SEM (cell line): ENCODE measurements around a stretch of chr1.

GRCh38 chr1:15849027-15849219, 1.4 kb downstream of the SPEN start:
- PRO-cap, result no peak

GRCh38 chr1:15921782-15922464, 54.0 kb downstream of the ZBTB17 start:
- PRO-cap, result no peak

- PRO-cap, result no peak
Measured at GRCh38 chr1:15937211-15937973, 38.5 kb downstream of the ZBTB17 start.

GRCh38 chr1:15945428-15945956, 30.4 kb downstream of the ZBTB17 start:
- PRO-cap, result no peak

GRCh38 chr1:15948618-15948811, 27.4 kb downstream of the ZBTB17 start:
- PRO-cap, result no peak

GRCh38 chr1:15948812-15949628, 26.9 kb downstream of the ZBTB17 start:
- PRO-cap, result no peak

DNA sequence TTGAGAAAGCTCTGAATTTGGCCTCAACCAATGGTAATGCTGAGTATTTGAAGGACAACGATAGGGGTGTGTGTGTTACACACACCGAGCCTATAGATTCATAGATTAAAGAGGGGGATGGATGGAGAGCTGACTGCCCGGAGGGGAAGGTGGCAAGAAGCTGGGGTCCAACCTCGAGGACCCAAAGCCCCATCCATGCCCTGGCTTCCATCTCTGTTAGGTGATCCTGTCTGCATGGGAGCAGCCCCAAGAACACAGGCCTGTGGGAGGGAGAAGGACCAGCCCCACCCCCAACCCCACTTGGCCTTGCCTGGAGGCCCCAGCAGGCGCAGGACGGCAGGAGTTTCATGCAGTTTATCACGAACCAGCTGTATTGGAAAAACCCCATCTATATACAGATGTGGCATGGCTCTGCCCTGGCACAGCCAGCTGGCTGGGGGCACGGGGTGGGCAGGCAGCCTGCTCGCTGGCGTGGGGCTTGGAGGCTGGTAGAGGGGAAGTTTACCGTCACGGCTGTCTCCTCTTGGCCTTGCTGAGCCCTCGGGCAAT, 3.2 kb downstream of the HSPB7 start:
- PRO-cap, result unidirectional peak, minus-strand start at position 222 of the sequence; bidirectional peak, plus-strand start at position 422 of the sequence, minus-strand start at position 222 of the sequence

DNA sequence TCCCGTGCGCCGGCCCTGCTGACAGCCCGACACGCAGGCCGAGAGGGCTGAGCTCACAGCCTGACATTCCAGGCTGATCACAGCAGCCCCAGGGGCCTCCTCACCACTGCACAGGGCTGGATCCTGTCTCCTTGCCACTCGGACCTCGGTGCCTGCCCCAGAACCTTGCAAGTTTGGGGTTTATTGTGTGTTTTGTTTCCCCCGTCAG, 222 bp upstream of the HSPB7 start:
- PRO-cap, result no peak

DNA sequence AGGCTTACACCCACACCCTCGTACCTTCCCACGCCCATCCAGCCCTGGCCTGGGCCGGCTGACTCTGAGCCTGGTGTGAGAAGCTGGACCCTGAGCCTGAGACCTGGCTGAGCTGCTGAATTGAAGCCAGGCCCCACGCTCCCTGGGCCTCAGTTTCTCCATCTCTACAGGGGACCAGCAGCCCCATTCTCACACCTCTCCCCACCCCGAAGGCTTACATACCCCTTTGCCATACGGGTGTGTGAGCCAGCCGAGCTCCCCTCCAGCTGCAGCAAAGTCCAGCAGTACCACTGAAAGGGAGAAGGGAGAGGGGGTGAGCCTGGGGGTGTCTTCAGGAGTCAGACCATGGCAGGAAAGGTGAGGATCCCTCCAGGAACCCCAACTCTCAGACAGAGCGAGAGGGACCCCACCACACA, 5.2 kb downstream of the EPHA2 start:
- PRO-cap, result no peak

DNA sequence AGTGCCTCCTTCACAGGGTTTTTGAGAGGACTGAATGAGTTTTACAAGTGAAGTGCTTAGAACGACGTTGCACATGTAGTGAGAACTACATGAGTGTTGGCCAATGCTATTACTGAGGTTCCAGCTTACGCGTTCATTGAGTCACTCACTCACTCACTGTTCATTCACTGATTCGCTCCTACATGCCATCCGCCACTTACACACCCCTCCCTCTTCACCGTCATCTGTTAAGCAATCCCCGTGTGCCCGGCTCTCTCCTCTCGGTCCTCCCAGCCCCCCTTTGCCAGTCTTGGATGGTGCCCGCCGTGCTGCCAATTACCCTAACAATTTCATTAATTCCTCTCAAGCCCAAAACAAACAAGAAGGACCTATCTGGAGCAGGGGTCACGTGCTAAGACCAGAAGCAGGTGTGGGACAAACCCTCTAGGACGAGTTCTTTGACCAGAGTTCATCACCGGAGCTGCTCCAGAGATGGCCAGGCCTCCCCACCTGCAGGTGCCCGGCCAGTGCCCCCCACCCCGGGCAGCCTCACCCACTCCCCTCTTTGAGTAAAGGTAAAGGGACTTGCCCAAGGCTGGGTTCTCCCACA, 27.4 kb upstream of the EPHA2 start:
- PRO-cap, result no peak

DNA sequence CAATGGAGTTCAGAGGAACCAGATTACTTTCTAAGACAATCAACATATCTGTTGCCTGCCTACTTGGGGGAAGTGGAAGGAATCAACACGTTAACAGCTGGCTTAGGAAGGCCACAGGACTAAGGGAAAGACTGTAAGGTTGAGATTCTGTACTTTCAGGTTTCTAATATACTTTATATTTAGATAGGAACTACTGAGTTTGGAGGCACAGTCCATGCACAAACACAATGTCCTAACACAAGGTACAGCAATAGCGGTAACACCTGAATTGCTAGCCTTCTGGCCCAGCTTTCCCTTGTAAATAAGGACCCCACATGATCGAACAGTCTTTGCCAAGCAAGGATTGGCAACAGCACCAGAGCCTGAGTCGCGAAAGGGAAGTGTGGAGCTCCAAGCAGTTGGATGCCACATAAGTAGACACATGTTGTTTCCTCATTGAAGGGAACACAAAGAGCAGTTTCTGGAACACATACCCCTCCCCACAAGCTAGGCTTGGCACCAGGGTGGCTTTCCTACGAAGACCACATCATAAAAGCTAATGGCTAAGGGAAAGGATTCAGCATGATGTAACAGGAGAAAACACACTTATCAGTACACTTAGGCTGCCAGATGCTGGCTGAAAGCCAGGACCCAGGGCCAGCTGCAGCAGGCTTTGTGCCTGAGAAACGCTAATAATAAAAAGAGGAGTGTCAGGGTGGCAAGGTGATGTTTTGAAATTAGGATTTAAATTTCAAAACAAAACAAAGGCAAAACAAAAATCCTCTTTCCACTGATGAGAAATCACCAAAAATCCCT, 11.6 kb upstream of the CPLANE2 start:
- PRO-cap, result no peak

- PRO-cap, result no peak
Measured at GRCh38 chr1:16289426-16290149, 52.6 kb upstream of the CPLANE2 start.

GRCh38 chr1:16394985-16395388, 27.9 kb downstream of the SZRD1 start:
- PRO-cap, result no peak

- PRO-cap, result no peak
Measured at GRCh38 chr1:16442865-16443386, 2.4 kb downstream of the NECAP2 start.

DNA sequence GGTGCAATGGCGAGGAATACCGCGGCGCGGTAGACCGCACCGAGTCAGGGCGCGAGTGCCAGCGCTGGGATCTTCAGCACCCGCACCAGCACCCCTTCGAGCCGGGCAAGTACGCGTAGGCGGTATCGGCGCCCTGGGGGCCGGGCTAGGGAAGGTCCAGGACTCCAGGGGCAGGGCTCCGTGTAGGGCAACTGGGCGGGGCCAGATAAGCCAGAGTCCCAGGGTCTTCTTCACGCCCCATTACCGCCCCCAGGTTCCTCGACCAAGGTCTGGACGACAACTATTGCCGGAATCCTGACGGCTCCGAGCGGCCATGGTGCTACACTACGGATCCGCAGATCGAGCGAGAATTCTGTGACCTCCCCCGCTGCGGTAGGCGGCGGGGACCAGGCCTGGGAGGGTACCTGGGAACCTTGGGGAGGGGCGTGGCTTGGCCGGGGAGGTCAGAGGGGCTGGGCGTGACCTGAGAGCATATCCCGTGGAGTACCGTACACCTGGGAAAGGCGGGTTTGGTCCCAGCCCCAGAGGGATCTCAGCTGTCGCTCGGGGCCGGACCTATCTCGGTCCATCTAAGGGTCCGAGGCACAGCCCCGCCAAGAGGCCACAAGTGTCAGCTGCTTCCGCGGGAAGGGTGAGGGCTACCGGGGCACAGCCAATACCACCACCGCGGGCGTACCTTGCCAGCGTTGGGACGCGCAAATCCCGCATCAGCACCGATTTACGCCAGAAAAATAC, 206.9 kb downstream of the NECAP2 start:
- PRO-cap, result no peak

GRCh38 chr1:16684921-16685330, 236.8 kb upstream of the CROCC start:
- PRO-cap, result no peak

- PRO-cap, result unidirectional peak, minus-strand start at chr1:16686251
Measured at GRCh38 chr1:16685816-16686384, 235.8 kb upstream of the CROCC start.

- PRO-cap, result unidirectional peak, plus-strand start at chr1:16740516
Measured at GRCh38 chr1:16740050-16740913, 181.4 kb upstream of the CROCC start.

GRCh38 chr1:16869722-16870053, 52.0 kb upstream of the CROCC start:
- PRO-cap, result no peak

GRCh38 chr1:16870054-16870308, 51.8 kb upstream of the CROCC start:
- PRO-cap, result no peak